GM19239 (cell line): ENCODE measurements around a stretch of chr9.

DNA sequence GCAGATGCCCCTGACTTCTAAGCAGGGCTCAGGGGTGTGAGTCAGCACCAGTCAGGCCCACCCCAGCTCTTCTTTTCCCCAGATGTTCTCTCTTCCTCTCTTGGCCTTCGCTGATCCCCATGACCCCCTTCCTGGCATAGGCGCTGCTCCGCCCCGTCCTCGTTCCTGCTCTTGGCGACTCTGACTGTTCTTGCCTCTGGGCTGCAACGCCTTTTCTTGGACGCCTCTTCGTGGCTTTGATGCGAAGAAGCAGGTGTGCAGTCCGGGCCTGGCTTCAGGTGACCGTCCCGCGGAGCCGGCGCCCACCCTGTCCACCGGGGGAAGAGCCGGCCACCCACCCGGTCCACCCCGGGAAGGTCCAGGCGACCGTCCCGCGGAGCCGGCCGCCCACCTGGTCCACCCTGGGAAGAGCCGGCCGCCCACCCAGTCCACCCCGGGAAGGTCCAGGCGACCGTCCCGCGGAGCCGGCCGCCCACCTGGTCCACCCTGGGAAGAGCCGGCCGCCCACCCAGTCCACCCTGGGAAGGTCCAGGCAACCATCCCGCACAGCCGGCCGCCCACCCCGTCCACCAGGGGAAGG is 6.0 kb upstream of the QSOX2 start:
- RRBS, result no CpG with 5 or more reads among the region's 41 CpGs

GRCh38 chr9:136342724-136343679 is 15.7 kb downstream of the GPSM1 start:
- RRBS, result no CpG with 5 or more reads among the region's 41 CpGs

DNA sequence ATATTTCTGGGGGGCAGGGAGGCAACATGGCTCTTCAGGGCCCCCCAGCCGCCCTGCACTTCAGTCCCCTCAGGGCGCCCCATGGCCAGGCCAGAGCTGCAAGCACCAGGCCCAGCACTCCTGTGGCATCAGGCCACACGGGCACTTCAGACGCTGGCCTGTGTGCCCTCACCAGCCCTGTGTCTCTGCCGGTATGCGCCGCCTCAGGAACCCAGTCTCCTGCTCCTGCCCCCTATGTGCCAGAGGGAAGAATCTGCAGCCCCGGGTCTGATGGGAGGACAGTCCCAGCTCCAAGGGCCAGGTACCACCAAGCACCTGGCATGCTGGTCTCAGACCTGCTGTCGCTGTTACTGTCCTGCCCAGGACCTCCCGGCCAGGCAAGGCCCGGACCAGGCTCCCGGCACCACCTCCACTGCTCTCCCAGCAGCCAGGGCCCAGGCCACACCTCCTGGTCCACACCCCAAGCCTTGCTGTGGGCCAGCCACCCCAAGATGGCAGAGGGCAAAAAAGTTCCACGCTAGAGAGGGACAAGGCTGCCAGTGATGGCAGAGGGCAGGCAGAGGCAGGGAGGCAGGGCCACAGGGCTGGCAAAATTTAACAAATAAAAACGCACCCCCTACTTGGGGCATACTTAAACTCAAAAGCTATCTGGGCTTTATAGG is 1.2 kb downstream of the DNLZ start:
- RRBS, result 91% methylated on average over 6 of the region's 14 CpGs

DNA sequence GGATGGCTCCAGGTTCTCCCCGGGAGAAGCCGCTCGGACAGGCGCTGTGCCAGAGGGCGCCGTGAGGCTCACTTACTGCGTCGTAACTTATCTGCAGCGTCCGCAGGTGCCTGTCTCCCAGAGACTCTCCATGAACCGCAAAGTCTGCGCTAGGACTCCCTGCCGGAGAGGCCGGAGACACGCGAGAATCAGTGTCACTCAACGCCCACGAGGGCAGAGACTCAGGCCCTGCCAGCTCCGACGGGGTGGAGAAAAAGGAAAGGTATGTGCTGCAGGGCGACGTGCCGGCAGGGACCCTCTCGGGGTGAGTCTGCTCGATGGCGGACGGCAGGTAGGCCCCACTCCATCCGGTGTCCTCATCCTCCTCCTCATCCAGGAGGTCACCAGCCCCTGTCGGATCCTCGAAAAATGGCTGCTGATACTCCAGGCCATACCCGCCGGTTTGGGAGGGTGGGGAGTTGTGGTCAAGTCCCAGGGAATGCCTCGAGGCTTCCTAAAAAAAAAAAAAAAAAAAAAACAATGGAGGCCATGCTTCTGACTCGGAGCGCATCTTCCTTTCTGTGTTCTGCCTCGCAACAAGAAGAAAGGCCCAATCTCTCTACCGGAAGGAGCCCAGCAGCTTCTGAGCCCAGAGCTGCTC is 3.2 kb downstream of the ENTR1 start:
- RRBS, result 94% methylated on average over 4 of the region's 37 CpGs

DNA sequence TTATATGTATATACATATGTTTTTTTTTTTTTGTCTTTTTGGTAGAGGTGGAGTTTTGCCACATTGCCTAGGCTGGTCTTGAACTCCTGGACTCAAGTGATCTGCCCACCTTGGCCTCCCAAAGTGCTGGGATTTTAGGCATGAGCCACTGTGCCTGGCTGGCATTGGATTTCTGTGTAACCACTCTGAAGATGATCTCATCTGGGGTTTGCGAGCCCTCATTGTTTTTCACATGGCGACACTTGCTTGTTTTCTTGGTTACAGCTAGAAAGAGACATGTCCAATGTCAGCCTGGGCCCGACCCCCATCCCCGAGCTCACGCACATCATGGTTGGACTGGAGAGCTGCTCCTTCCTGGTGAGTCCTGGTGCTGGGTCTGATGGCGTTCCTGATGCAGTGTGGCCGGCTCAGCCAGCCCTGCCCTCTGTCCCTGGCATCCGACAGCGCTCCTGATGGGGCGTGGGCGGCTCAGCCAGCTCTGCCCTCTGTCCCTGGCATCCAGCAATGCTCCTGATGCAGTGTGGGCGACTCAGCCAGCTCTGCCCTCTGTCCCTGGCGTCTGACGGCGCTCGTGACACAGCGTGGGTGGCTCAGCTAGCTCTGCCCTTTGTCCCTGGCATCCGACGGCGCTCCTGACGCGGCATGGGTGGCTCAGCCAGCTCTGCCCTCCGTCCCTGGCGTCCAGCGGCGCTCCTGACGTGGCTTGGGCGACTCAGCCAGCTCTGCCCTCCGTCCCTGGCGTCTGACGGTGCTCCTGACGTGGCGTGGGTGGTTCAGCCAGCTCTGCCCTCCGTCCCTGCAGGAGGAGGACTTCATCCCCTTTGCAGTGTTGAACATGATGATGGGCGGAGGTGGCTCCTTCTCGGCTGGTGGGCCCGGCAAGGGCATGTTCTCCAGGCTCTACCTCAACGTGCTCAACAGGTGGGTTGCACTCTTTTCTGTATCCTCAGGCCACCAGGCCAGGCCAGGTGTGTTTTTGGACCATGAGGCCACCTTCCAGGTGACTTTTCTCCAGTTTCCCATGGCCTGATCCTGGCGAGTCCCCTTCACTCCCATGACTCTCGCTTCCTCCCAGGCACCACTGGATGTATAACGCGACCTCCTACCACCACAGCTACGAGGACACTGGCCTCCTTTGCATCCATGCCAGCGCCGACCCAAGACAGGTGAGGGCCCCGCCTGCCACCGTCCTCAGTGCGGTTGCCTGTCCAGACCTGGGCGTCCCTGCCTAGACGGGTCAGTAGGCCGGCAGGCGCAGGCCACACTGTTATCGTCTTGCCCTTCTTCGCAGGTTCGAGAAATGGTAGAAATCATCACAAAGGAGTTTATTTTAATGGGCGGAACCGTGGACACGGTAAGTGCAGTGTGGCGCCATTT is 7.8 kb downstream of the PMPCA start:
- RRBS, result no CpG with 5 or more reads among the region's 59 CpGs

DNA sequence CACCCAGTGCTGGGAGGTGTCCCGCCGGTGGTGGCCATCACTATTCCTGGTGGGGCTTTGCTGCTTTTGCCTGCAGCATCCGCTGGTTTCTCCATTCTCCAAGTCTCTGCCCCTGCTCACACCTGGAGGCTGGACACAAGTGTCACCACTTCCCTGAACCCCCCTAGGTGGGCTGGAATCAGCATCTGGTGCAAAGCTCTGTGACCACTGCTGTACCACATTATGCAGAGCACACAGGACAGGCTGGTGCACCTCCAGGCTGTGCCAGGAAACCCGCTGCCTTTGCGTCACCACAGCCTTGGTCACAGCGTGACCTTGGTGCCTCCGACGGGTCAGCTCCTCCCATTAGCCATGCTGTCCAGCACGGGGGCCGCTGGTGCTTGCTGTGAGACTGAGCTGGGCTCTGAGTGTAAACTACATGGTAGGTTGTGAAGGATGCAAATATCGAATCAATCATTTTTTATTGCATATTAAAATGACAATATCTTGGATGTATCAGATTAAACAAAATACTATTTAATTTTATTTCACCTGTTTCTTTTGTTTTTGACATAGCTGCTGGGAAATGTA is 2.8 kb upstream of the SEC16A start:
- RRBS, result no CpG with 5 or more reads among the region's 11 CpGs

- RRBS, result 6% methylated on average over 7 of the region's 29 CpGs
Observed at GRCh38 chr9:136529663-136530292, 16.1 kb downstream of the NOTCH1 start.

- RRBS, result 66% methylated on average over 5 of the region's 18 CpGs
Observed at GRCh38 chr9:136566858-136567336, 21.0 kb upstream of the NOTCH1 start.

DNA sequence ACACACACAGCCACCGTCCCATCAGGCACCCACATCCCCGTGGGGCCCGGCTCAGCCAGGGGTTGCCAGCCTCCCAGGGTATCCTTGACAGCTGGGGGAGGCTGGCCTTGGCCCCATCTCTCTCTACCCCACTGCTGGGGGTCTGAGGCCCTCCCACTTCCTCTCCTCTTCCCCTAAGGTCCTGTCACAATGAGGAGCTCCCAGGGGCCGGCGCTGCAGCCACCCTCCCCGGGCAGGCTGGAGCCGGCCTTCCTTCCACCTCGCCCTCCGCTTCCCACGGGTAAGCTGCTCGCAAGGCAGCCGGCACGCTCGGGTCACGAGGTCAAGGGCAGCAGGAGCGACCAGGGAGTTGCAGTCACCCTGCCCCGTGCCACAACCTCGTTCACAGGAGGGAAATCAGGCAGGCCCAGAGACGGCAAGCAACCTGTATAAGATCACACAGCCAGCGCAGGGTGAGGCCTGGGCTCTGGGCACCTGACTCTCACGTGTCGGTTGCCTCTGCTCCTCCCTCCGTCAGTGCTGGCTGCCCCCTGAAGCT is 38.7 kb upstream of the NOTCH1 start:
- RRBS, result 74% methylated on average over 4 of the region's 23 CpGs

GRCh38 chr9:136615187-136616016 is 47.3 kb upstream of the EGFL7 start:
- RRBS, result 88% methylated on average over 3 of the region's 23 CpGs

DNA sequence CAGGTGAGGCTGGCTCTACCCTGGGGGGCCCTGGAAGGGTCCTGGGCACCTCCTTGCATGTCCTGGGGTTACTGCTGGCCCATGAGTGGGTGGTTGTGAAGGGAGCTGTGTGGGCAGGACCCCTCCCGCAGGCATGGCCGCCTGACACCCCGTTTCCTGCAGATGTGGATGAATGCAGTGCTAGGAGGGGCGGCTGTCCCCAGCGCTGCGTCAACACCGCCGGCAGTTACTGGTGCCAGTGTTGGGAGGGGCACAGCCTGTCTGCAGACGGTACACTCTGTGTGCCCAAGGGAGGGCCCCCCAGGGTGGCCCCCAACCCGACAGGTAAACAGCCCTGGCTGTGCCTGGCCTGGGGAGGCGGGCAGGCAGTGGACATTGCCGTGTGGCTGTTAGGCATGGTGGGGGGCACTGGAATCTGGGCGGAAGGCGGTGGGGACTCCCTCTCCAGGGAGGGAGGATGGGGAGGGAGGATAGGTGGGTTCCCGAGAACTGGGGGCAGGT is 7.3 kb downstream of the EGFL7 start:
- RRBS, result no CpG with 5 or more reads among the region's 15 CpGs

DNA sequence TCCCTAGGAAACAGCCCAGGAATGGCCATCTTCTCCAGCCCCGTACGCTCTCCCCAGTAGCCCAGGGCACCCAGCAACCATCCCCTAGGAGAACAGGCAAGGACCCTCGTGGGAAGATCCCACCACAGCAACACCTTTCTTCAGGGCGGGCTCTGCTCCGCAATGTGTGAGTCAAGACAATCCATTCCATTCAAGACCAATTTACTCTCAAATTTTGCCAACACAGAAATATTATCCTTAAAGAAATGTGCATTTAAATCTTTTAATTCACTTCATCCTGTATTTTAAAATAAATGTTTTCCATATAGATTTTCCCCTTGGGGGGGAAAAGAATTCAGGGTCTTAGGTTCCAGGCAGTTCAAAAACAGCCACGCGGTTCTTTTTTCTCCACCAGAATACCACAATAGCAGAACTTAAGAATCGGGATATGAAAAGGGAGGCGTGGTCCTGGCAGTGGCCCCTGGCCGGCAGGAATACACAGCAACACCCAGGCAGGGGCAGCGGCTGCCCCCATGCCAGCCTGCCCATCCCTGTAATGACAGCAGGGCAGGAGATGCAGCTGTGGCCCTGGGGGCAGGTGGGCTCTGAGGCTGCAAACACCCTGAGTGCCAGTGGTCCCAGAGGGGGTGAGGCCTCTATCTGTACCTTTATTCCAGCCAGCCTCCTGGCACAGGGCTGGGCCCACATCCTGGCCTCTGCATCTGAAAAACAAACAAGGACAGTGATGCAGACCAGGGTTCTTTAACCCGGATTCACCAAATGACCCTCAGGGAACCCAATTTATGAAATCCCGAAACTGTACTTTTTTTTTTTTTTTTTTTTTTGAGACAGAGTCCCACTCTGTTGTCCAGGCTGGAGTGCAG is 12.3 kb downstream of the DIPK1B start:
- RRBS, result no CpG with 5 or more reads among the region's 13 CpGs

DNA sequence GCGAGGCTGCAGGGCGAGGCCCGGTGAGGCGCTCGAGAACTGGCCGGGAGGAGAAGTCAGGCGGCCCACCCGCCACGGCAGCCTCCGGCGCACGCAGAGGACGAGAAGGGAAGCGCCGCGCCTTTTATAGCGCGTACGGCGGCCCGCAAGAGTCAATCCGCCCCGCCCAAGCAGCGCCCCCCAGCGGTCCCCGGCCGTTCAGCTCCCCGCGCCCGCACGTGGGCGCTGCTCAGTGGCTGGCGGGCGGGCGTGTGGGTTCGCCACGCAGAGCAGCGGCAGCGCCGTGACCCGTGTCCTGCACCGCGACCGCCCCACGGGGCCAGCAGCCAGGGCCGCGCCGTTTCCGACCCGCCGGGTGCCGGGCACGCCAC is 14.7 kb downstream of the LCN10 start:
- RRBS, result 1% methylated on average over 12 of the region's 53 CpGs

DNA sequence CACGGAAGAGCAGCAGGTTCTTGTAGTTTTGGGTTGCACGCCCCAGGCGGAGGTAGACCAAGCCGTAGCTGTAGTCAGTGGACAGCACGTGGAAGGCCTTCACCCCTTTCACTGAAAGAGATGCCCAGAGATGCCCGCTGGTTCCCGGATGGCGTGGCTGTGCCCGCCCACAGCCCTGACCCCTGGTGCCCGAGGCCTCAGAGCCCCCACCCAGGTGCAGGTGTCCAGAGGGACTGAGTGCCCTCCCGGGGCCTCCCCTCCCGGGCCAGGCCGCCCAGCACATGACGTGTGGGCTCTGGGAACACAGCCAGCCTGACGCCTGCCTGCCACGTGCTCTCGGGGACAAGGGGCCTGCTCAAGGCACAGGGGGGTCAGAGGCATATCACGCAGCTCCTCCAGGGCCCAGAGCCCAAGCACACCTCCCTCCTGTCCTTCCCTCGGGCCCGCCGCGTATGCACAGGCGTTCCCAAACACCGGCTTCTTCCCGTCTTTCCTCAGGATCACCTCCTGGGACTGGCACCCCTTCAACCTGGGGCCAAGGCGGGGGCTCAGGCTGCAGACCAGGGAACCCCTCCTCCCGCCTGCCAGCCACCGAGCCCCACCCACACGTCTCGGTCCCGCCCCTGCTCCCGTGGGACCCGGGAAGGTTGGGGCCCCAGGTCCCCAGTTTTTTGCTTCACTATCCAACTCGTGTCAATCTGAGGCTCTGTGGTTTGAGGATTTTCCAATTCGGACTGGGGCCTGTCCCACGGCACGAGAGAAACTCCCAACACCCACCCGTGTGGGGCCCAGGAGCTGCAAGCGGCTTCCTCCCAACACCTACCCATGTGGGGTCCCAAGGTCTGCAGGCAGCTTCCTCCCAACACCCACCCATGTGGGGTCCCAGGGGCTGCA is 1.7 kb downstream of the LCN10 start:
- RRBS, result 71% methylated on average over 4 of the region's 39 CpGs

DNA sequence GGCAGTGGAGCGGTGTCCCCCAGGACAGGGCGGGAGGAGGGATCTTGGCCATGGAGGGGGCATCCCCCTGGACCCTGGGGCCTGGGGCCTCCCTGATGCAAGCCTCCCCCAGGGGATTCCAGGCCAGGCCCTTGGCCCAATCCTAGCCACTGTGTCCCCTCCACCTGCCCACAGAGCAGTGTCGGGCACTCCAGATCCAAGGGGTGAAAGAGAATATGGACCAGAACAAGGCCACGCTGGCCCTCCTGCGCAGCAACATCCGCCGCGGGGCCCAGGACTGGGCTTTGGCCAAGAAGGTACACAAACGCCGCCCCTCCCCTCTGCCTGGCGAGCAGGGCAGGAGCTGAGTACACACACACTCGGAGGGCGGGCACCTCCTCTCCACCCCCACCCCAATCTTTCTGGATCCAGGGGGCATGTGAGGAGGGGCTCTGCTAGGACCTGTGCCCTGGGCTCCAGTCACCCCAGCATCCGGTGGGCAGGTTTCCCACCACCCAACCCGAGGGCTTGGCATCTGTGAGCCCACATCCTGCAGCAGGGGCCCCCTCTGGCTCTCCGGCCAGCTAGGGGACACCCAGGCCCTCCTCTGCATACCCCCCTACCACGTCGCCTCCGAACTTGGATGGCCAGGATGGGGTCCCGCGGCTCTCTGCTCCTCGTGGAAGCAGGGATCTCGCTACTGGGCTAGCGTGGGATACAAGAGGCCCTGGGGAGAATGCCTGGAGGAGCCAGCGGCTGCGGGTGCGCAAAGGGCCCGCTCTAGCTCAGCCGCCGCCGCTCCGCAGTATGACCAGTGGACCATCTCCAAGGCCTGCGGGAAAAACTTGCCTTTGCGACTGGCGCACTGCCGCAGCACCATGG is 3.0 kb downstream of the CCDC183 start:
- RRBS, result 8% methylated on average over 3 of the region's 36 CpGs

- RRBS, result 97% methylated on average over 2 of the region's 52 CpGs
Observed at GRCh38 chr9:136838787-136840027, 3.1 kb upstream of the AJM1 start.

DNA sequence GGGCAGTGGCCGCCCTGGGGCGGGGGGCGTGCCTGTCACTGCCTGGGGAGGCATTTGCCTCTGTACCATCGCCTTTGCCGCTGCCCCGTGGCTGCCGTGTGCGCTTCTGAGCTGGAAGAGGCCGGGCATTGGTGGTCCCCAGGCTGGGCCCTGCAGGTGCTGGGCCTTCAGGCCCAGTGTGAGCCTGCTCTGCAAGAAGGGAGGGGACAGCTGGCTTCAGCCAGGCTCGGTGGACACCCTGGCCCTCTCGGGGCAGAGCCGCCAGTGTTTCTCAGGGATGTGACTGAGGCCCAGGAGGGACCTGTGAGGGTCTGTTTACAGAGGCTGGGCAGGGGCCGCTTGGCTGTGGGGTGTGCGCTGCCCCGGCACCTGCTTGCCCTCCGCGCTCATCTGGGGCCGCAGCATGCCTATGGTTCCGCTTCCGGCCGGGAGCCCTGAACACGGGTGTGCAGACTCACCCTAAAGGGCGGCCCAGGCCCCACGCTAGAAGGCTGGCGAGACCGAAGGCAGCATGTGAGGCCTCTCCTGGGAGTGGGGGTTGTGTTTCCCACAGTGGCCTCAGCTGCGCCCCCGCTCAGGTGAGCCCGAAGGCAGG is 1.6 kb upstream of the AJM1 start:
- RRBS, result 91% methylated on average over 3 of the region's 29 CpGs

GRCh38 chr9:136851840-136852275 is 288 bp upstream of the MAMDC4 start:
- RRBS, result 100% methylated on average over 1 of the region's 14 CpGs

- RRBS, result no CpG with 5 or more reads among the region's 22 CpGs
Observed at GRCh38 chr9:136901427-136902288, 15.3 kb downstream of the TRAF2 start.

- RRBS, result no CpG with 5 or more reads among the region's 6 CpGs
Observed at GRCh38 chr9:136927894-136928273, 16.7 kb downstream of the FBXW5 start.